A172 (cell line): ENCODE results near the gene UBE2F.

GRCh38 chr2:237864950-237865840, 5.8 kb downstream of the RAMP1 start:
- RAMPAGE, long total RNA = no peak

GRCh38 chr2:237966480-237967247, at the start of gene UBE2F:
UBE2F (plus strand) TSS chr2:237967014.
- RAMPAGE, long total RNA = no peak

DNA sequence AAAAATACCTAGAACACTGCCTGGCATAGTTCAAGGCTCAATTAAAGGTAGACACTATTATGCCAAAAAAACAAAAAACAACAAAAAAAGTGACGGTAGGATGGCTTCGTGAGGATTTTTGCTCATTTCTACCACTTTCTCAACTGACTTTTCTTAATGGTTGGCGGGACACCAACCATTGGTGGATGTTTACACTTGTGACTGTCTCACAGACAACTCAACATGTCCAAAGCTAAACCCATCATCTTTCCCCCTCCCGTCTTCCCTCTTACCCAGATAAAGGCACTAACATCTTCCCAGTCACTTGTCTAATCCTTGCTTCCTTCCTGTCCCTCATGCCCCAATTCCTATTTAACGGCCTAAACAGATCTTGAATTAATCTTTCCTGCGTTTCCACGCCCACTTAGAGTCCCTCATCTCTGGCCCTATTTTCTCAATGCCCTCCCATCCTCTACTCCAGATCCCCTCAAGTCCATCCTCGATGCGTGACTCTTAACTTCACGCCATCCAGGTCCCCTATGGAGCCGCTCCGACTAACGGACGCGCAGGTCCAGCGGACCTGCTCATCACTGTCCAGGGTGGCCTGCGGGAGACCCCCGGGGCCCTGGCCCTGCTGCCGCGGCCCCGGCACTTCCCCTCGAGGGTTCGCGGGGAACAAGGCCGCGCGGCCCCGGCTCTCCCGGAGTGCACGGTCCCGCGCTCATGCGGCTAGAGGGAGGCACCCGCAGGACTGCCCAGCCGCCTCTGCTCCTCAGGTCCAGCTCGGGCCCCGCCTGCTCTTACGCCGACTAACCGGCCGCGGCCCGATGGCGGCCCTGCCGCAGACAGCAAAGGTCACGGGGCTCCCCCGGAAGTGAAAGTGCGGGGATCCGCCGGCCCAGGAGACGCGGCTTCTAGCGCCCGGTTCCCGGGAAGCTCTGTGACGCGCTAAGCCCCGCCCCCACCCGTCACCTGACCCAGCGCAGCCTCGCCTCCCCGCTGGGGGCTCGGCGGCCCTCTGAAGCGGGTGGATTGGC, 578 bp upstream of the SCLY start:
- RAMPAGE, long total RNA = no peak

DNA sequence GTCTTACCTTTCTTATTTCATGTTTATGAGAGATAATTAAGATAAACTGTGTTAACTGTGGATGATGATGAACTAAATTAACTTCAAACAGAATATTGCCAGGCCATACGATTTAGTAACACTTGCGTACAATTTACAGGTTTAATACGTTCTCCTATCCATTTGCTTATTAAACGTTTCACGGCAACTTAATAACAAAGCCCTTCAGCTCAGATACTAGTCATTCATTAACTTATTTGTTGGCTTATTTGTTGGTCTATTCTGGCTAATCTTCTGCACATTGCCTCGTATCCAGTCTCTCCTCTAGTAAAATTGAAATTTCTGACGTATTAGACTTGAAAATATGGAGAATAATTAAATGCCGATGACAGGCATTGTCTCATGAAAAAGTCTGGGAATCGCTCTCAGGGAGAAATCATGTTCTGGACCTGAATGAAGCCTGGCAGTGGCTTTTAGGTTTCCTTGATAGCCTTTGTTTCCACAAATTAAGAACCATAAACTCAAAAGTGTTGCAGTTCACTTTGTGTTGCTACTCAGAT, 4.3 kb downstream of the SCLY start:
- RAMPAGE, long total RNA = no peak

- RAMPAGE, long total RNA = no peak
These were observed 3.3 kb upstream of the HES6 start for GRCh38 chr2:238243108-238243629.

GRCh38 chr2:238247925-238248567, 8.2 kb upstream of the HES6 start:
- RAMPAGE, long total RNA = no peak

GRCh38 chr2:238249053-238249460, 9.2 kb upstream of the HES6 start:
- RAMPAGE, long total RNA = no peak

DNA sequence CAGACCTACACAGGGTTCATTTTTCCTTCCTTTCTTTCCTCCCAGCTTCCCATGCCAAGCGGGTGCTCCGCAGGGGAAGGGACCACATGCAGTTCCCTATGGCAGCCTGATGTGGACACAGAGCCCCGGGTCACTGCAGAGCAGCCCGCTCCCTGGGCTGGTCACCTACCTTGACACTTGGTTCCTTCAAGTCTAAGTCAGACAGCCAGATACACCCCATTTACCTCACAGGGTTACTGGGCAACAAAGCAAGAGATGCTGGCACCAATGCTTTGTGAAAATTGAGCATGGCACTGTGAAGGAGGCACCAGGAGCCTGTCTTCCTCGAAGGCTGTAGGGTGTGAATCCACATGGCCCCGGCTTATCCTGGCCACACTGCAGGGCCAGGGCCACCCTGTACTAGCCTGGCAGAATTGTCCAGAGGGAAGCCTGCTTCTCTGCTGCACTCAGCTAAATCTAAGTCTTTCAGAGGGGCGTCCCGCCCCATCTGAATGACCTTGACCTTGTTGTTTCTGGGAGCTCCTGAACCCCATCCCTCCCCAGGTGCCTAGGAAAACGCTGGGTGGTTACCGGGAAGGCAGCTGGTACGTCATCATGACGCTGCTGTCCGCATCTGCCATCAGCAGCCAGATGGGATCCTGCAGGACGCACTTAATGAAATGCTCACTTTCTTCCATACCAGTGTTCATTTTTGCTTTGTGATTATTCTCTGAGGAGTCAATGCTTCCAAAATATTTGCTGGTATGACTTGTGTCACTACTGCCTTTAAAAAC, 10.3 kb upstream of the HES6 start:
- RAMPAGE, long total RNA = no peak

DNA sequence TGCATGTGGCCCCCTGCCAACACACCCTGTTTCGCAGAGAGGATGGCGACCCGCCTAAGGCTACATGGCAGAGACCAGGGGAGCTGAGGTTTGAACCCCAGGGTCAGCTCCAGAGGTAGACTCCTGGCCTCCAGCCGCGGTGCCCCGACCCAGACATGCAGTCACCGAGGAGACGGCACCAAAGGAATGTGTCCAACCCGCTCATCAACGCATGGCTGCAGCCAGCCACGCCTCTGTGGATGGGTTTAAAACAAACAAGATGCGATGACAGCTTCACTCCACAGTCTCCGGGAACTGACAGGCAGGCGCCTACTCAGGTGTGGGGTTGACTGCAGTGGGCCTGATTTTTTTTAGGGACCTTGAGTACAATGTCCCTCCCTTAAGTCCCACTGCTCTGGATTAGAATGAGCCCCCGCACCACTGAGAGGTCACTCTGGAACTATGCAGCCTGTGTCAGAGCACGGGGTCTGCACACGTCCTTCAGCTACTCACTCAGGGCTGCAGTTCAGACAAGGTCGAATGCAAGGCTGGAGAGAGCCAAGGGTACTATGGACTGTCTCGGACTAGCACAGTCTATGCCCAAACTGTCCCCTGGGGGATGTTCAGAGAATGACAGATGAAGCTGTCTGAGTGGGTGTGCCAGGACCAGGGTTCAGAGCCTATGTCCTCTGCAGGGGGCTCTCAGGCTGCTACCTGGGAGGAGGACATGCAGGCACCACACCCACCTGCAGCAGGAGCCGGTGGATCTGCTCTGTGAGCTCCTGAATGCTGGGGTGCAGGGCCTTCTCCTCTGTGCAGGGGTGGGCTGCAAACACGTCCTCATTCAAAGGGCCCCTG, 21.4 kb upstream of the HES6 start:
- RAMPAGE, long total RNA = no peak

GRCh38 chr2:238337589-238338193, 17.4 kb downstream of the TRAF3IP1 start:
- RAMPAGE, long total RNA = no peak

DNA sequence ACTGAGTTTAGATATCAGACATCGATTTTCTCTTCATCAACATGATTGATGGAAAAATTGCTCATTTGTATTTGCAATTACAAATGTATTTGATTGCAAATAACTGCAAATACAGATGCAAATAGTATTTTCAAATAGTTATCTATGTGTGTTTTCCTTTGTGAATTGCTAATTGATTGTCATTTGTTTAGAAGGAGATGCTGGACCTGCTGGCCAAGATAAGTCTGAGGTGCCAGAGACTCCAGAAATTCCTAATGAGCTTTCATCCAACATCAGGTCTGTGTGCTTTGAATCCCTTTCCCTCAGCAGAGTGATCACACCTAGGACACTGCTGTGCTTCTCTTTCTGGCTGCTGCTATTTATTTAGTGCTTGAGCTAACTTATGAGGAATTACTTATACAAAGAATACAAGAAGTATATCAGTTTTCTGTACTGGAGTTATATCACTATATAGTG, 28.3 kb downstream of the TRAF3IP1 start:
- RAMPAGE, long total RNA = no peak

DNA sequence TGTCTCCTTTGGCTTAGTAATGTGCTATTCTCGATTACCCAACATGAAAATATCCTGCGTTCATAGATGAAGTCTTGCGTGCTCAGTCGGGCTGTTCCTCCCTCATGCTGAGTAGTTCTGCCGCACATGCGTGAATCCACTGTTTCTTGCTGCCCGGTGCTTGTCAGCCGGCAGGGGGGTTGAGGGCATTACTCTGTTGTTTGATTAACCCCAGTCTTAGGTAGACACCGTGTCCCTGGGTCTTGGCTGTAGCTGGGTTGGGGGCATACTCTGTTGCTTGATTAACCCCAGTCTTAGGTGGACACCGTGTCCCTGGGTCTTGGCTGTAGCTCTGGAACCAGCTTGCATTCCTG, 22.2 kb upstream of the ASB1 start:
- RAMPAGE, long total RNA = no peak

DNA sequence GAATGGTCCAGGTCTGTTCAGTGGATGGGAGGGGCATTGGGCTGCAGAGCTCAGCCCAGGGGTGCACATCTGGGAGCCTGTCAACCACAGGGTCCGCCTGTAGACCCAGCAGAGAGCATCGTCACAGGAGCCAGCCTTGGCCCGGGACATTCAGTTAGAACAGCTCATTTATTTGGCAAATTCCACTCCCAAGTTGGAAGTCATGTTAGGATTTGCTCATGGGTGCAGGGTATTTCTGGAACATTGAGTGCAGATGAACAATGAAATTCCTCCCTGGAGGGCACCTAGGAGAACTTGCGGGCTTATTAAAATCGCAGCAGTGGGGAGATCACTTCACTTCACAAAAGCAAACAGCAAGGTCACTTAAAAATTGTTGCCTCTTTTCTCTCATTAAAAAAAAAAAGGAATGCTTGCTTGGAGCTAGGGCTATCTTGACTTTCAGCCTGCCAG, 119.8 kb upstream of the TWIST2 start:
- RAMPAGE, long total RNA = no peak

GRCh38 chr2:238851170-238851727, 3.4 kb downstream of the TWIST2 start:
- RAMPAGE, long total RNA = no peak

DNA sequence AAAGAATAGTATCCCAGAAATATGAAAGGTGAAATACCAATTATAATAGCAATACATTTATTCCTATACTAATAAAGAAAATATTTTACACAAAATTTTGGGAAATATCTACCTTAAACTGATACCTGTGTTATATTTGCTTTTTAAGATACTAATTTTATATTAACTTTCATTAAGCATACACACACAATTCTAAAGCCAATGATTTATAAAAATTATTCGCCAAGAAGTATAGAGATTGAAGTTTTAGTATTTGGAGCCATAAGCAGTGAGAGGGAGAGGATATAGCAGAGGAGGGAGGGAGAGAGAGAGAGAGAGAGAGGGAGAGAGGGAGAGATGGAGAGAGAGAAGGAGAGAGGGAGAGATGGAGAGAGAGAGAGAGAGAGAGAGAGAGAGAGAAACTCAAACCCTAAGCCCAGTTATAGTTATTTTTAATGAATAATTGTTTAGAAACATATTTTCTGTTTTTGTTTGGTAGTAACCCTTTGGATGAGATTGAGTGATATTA, 5.3 kb downstream of the TWIST2 start:
- RAMPAGE, long total RNA = no peak

DNA sequence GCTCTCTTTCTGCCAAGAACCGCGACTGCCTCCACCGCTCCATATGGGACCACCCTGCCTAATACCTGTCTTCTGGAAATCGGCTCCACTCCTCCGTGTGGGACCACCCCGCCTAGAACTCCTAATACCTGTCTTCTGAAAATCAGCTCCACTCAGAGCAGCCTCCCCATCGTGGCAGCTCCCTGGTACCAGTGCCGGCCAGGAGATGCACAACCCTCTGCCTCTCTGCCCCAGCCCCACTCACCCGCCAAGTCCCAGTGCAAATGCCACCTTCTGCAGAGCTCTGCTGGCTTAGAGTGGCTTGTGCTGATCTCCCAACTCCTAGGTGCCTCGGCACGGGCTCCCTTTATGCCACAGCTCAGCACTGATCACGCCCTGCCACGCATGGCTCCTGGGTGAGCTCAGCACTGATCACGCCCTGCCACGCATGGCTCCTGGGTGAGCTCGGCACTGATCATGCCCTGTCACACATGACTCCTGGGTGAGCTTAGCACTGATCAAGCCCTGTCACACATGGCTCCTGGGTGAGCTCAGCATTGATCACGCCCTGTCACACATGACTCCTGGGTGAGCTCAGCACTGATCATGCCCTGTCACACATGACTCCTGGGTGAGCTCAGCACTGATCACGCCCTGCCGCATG, 258.5 kb downstream of the HDAC4 start:
- RAMPAGE, long total RNA = no peak

GRCh38 chr2:239201545-239202041, 199.2 kb downstream of the HDAC4 start:
- RAMPAGE, long total RNA = no peak

GRCh38 chr2:239223421-239224618, 177.0 kb downstream of the HDAC4 start:
- RAMPAGE, long total RNA = no peak

DNA sequence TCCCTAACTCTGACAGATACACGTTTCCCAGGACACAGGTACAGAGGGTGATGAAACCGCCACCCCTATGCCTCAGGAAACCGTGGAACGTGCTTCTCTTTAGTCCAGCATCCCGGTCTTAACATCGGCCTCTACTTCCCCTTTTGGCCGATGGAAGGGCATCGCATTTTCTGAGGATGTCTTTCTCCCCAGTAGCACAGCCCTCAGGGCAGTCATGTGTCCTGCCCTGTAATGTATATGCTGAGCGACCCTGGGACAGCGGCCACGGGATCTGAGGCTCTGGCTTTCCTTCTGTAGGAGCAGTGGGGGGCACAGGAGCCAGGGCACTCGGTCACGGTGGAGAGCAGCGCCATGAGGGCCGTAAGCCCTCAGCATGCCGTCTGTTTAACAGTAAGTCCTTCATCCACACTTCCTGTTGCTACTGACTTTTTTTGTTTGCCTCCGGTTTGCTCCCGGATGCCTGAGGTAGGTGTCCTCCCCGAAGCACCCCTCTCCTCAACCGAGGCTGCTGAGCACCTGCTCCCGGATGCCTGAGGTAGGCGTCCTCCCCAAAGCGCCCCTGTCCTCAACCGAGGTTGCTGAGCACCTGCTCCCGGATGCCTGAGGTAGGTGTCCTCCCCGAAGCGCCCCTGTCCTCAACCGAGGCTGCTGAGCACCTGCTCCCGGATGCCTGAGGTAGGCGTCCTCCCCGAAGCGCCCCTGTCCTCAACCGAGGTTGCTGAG, 169.5 kb downstream of the HDAC4 start:
- RAMPAGE, long total RNA = no peak

DNA sequence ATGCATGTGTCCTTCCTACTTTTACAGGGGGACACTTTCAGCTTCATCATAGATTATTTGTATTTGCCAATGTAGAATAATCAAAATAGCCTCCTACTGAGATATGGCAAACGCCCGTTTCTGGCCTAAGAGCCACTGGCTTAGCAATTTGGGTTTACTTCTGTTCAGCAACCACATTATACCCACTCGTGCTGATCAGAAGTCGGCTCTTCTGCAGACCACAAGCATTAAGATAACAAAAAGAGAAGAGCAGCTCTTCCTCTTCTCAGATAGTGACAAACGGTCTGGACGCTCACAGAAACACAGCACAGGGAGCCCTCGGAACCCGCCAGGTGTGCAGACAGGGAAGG, 164.1 kb downstream of the HDAC4 start:
- RAMPAGE, long total RNA = no peak